ENCODE measurements around the genes TPT1, COG3, SIAH3, ESD and SUCLA2.

DNA sequence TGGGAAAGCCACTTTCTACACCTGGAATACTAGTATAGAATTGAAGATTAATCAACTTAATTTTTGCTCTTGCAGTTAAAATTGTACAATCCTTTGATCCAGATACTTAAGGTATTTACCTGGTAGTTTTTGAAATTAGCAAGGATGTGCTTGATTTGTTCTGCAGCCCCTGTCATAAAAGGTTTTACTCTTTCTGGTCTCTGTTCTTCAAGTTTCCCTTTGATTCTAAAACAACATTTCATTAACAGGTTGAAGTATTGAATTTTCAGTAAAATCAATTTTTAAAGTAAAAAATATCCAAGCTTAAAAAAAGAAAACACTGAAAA lies 1.6 kb downstream of the TPT1 start:
- PRO-cap, 10 experiments: no peak in any of the 10 experiments

DNA sequence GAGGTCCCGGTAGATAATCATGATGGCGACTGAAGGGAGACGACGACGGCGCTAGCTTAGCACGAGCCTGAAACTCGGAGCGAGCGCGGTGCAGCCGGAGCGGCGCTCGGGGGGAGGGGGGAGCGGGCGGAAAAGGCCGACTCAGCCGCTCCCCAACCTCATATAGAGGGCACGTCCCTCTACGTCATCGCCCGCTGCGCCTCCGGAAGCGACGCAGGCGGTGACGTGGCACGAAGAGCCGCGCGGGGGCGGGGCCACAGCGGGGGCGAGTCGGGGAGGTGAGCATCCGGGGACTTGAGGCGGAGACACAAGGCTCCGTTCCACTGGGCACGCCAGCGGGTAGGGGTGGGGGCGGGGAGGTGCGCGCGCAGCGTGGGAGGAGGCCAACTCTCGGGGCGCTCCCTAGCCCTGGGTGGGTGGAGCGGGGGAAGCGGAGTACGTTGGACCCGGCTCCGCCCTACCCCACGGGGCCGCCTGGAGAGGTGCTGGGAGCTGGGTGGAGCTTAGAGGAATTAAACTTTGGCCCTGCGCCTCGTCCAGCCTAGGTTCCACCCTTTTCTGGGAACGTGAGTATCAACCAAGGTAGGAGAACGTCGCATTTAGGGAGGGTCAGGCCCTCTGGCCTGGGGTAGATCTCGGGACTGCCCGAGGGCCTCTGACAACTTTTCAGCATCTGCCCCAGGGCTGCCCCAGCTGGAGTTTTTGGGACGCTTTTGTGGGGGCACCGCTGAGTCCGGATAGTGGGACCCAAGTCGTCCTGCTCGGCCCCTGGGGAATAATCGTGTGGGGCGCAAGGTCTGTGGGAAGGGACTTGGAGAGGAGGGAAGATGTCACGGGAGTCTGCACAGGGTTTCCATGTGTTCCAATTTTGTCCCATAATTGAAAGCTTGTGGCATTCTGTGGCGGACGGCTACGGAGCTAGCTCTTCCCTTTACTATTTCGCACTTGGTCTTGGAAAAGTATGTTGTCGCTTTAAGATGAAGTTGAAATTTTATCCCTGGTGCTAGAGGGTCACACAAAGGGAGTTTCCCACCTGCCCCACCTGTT lies at the start of gene TPT1:
Gene TPT1 (minus strand): TSS at position 135 of the 1,047 bp plus-strand sequence.
- PRO-cap, 10 experiments: peak in 10 of 10 experiments; most common plus-strand start position 413 of the sequence (in 3); most common minus-strand start position 135 of the sequence (in 9)

GRCh38 chr13:45371733-45372280 lies 30.8 kb upstream of the TPT1 start:
- PRO-cap, 10 experiments: no peak in any of the 10 experiments

DNA sequence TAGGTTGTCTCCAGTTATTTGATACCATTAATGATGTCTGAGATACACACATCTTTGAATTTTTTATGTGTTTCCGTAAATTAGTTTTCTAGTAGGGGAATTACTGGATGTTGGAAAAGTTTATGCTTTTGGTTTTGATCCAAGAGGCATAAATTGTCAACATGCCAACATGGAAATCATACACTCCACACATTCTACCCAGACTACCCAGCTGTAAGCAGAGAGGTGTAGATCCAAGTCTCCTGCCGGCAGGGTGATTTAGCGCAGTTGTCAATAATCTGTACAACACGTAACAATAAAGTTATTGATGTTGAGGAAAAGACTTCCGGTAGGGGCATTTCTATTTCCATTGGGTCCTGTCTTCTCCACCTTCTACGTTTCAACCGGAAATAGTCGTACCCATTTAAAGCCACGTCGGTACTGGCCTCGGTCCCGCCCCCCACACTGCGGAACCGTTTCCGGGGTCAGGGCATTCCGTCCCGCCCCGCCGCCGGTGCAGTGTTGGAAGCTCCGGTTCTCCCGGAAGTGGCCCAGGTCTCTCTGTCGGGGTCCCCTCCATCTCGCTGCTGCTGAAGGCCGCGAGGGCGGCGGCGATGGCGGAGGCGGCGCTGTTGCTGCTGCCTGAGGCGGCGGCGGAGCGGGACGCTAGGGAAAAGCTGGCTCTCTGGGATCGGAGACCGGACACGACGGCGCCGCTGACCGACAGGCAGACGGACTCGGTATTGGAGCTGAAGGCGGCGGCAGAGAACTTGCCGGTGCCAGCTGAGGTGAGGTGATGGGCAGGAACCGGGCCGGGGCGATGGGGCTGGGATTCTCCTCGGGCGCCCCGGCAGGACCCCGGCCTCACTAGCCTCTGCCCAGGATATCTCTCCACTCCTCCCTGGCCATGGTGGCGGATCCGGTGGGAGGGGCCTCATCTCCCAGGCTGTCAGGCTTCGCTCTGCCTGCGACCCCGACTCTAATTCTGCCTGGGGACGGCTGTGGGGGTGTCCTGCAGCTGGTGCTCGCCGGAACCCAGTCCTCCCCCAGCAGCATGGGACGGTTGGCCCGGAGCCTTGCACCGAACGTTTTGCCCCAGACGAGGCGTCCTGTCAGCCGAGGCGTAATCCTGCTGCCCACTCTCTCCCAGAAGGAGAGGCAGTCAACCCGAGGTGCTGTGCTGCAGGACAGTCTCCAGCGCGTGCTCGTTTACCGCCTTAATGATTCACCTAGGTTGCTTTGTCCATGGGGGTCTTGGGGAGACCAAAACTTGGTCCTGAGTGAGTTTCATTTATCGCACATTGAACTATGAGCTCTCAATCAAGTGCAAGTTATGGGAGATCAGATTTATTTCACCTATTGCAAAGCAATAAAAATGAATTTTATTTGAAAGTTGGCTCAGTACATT lies at the start of gene COG3:
Gene COG3 (plus strand): TSS at position 496 of the 1,387 bp plus-strand sequence.
- PRO-cap, 10 experiments: peak in 10 of 10 experiments; most common plus-strand start position 472 of the sequence (in 5); most common minus-strand start position 855 of the sequence (in 8)

DNA sequence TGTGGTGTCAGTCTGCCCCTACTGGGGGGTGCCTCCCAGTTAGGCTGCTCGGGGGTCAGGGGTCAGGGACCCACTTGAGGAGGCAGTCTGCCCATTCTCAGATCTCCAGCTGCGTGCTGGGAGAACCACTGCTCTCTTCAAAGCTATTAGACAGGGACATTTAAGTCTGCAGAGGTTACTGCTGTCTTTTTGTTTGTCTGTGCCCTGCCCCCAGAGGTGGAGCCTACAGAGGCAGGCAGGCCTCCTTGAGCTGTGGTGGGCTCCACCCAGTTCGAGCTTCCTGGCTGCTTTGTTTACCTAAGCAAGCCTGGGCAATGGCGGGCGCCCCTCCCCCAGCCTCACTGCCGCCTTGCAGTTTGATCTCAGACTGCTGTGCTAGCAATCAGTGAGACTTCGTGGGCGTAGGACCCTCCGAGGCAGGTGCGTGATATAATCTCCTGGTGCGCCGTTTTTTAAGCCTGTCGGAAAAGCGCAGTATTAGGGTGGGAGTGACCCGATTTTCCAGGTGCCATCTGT lies 32.6 kb upstream of the CBY2 start:
- PRO-cap, 10 experiments: peak in 2 of 10 experiments; most common plus-strand start position 378 of the sequence (in 1); most common minus-strand start position 162 of the sequence (in 2)

GRCh38 chr13:45670045-45670695 lies 31.9 kb upstream of the CBY2 start:
- PRO-cap, 10 experiments: peak in 2 of 10 experiments; most common minus-strand start chr13:45670220 (in 2)

DNA sequence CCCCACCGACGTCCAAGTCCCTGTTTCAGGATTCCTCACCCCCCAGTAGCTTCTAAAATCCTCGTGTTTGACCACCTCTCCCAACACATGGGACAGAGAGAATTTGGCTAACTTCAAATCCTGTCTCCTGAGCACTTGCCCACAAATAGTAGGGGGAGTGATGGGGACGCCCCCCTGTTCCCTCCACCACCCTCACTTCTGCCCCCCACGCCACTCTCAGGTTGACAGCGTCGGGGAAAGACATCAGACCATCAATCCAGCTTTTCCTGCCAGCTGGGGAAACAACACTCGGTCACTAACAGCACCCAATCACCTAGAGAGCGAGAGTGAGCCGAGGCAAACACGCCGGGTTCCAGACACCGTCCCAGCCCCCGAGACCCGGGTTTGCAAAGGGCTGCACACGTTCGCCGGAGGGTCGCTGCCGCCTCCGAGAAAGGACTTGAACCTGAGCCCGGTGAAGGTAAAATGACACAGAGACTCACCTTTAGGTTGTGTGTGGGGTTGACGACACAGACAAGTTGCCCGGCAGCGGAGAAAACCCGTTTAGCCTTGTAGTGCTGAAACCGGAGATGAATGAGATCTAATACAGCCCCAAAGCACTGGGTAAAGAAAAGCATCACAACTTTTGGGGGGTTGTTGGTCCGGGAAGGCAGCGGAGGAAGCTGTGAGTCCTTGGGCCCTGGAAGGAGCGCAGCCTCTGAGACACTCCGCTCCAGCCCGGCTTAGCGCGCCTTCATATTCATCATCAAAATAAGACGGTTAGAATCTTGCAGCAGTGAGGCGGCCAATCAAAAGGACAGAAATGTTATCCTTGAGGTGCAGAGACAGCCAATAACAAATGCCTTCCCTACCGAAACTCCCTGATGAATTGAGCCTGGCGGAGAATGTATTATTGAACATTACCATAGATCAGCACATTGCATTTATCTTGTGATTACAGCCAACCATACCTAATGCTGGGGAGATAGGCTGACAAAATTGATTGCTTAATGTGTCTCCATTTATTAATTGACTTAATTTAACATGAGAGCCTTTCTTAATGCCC lies at the start of gene SIAH3:
Gene SIAH3 (minus strand): TSS at position 741 of the 1,045 bp plus-strand sequence.
- PRO-cap, 10 experiments: peak in 2 of 10 experiments; most common minus-strand start position 699 of the sequence (in 1)

- PRO-cap, 10 experiments: peak in 1 of 10 experiments; most common minus-strand start chr13:46086520 (in 1)
These were observed 18.4 kb downstream of the CPB2 start for GRCh38 chr13:46086275-46086947.

DNA sequence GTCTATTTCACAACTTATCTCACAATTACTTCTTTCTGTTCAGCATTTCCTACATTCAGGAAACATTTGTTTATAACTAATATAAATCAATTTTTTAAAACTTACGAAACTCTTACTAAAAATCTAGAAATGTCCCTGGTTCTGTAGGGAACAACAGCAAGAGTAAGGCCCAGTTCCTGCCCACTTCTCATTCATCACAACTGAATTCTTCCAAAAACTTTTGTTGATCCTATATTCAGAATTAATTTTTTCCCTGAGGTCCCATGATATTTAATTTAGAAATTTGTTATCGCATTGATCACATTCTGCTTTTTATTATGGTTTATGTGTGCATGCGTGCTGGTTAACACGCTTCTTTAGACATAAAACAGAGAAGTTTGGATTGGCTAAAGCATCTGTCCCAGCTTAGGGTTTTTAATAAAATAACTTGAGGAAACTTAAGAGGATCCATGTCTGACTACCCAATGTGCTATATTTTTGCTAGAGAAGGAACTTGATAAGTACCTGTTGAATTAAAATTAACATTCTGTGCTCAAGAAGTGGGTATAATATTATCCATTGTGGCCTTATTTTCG lies 18.8 kb upstream of the CPB2 start:
- PRO-cap, 10 experiments: no peak in any of the 10 experiments

GRCh38 chr13:46125060-46125864 lies 20.4 kb upstream of the CPB2 start:
- PRO-cap, 10 experiments: no peak in any of the 10 experiments

DNA sequence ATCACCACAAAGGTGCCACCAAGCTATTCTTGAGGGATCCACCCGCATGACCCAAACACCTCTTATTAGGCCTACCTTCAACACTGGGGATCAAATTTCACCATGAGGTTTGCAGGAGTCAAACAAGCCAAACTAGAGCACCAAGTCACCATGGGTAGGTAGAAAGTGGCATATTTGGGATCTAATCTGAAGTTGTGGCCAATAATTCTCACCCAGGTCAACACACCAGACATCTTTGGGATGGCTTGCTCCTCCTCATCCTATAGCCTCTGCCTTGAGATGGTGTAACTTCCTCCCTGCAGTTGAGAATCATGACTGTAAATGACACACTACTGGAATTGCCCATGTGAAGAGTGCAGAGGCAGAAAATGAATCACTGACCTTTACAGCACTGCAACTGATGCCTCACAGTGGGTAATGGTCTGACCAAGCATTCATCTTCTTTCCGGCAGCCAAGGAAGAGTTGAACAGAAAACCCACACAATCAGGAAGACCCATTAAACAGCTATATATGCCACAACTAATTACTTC lies 46.2 kb downstream of the RUBCNL start:
- PRO-cap, 10 experiments: no peak in any of the 10 experiments

DNA sequence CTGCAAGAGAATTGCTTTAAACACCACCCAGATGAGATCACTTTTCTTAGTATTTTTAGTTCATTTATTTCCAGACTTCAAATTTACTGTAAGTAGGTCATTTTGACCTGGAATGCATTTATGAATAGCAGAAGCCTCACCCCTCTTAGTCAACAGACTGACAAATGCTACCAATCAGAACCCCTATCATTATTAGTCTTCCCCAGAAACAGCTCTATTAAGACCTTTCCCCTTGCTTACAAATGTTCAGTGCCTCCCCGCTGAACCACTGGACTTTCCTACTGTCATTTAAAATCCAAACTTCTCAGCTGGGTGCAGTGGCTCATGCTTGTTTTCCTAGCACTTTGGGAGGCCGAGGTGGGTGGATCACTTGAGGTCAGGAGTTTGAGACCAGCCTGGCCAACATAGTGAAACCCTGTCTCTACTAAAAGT lies 27.2 kb downstream of the RUBCNL start:
- PRO-cap, 10 experiments: no peak in any of the 10 experiments

- PRO-cap, 10 experiments: no peak in any of the 10 experiments
These were observed 17.2 kb upstream of the RUBCNL start for GRCh38 chr13:46404243-46404714.

GRCh38 chr13:46553882-46554482 lies 1.0 kb downstream of the LRCH1 start:
- PRO-cap, 10 experiments: peak in 7 of 10 experiments; most common plus-strand start chr13:46554090 (in 2); most common minus-strand start chr13:46554099 (in 7)

DNA sequence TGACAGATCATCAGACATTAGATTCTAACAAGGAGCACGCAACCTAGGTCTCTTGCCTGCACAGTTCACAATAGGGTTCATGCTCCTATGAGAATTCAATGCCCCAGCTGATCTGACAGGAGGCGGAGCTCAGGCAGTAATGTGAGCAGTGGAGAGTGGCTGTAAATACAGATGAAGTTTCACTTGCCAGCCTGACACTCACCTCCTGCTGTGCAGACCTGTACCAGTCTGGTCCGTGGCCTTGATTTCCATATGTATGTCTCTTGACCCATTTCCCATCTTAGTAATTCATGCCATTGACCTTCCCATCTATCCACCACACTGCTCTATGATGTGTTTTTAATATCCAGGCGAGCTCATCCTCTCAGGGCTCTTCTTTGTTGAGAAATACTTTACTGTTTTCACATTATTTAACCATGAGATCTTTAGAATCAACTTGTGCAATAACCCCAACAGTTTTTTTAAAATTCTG lies 95.2 kb downstream of the LRCH1 start:
- PRO-cap, 10 experiments: peak in 1 of 10 experiments; most common plus-strand start position 170 of the sequence (in 1); most common minus-strand start position 72 of the sequence (in 1)

- PRO-cap, 10 experiments: peak in 9 of 10 experiments; most common plus-strand start chr13:46796666 (in 3); most common minus-strand start chr13:46796544 (in 2)
These were observed 577 bp downstream of the ESD start for GRCh38 chr13:46796318-46796850.

DNA sequence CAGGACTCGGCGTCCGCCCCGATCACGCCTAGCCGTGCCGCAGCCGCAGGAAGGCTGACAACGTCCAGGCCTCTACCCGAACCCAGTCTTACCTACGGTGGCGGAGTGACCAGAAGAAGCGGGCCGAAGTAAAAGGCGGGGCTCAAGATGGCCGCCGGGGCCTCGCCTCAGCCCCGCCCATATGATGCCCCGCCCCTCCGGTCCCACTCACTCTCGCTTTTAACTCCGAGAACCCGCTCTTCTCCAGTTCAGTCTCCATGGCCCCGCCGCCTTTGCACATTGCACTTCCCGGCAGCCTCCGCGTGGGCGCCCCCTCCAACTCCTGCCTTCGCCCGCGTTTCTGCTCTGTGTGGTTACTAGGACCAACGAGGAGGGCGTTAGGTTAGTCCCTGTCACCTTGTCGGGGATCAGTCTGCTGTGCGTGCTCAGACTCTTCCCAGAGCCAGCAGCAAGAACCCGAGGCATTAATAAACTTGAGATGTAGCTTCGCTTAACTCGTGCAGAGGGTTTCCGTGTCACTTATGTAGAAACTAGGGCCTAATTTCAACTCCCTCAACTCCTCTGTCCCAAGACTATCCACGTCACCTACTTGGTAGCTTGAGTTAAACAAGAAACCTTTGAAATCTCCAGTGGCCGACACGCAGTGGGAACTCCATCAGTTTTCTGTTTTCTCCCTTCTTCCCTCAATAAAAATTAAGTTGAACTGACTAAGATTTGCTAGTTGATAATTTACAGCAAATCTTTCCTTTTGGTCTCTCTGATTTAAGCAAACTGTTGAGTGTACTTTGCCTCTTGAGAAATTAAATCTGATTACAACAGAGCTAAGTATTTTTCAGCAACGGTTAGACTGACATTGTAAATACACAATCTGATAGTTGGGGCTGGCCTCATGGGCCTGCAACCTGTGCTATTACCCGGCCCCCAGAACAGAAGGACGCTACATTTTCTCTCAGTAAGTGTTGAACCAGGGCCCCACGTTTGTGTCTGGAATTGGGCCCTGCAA lies at the start of gene ESD:
Gene ESD (minus strand): TSS at position 149 of the 1,003 bp plus-strand sequence.
- PRO-cap, 10 experiments: peak in 10 of 10 experiments; most common plus-strand start position 246 of the sequence (in 7); most common minus-strand start position 90 of the sequence (in 10)

DNA sequence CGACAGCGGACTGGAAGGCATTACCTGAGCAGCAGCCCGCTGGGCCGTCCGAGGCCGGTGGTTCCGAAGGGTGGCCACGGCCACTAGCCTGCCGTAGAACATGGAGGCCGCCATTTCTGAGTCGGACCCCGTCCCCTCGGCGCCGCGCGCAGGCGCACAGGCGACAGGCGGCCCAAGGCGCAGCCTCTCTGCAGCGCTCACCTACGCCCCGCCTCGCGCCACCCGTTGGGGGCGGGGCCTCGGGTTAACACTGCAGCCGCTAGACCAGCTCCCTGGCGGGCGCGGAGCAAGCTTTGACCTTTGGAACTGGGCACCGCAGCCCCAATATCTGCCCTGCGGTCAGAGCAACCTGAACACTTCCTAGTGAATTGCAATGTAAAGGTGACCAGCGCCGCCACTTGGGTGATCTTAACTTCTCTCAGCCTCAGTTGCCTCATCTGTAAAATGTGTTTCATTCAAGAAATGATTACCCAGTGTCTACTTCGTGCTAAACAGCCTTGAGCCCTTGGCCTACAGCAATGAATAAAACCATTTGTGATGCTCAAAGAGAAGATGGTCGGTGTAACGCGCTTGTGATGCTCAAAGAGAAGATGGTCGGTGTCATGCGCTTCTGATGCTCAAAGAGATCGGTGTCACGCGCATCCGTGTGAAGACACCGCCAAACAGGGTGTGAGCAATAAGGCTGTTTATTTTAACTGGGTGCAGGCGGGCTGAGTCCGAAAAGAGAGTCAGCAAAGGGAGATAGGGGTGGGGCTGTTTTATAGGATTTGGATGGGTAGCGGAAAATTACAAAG lies at the start of gene SUCLA2:
Gene SUCLA2 (minus strand): TSS at position 118 of the 794 bp plus-strand sequence.
- PRO-cap, 10 experiments: peak in 10 of 10 experiments; most common plus-strand start position 225 of the sequence (in 4); most common minus-strand start position 158 of the sequence (in 5)

DNA sequence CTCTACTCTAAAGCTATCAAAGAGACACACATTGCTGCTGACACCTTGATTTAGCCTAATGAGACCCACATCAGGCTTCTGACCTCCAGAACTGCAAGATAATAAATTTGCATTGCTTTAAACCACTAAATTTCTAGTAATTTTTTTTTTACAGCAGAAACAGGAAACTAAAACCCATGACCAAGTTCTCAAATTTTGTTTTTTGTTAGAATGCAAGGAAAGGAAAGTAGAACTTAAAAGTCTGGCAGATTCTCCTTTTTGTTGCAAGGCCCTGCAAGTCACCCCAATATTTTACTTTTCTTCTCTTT lies 56.5 kb upstream of the MED4 start:
- PRO-cap, 10 experiments: no peak in any of the 10 experiments

- PRO-cap, 10 experiments: no peak in any of the 10 experiments
These were observed 30.2 kb downstream of the ITM2B start for GRCh38 chr13:48263186-48263668.